ENCODE measurements around the gene MR1.

GRCh38 chr1:180155238-180155900, 700 bp downstream of the QSOX1 start:
- PRO-cap, 3 experiments: no peak in any of the 3 experiments
- RRBS: no CpG with 5 or more reads among the region's 26 CpGs

DNA sequence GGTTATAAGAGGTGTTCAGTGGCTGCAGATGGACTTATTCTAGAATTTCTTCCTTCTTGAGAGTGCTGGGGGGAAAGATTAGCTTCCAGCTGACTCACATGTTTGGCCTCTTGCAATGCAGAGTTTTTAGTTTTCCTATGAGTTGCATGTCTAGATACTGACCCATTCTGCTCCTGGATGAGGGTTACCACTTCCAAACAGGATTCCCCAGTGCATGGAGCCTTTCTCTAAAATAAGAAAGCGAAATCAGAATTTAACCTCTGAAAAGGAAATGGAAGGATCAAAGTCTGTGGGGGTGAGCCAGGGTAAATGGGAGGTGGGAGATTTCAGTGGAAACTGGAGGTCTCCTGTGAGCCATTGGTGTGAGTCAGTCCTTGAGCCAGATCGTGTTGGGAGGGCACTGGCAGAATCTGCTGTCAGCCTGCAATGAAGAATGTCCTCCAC, 2.2 kb downstream of the QSOX1 start:
- PRO-cap, 3 experiments: no peak in any of the 3 experiments
- RRBS: no CpG with 5 or more reads among the region's 2 CpGs

DNA sequence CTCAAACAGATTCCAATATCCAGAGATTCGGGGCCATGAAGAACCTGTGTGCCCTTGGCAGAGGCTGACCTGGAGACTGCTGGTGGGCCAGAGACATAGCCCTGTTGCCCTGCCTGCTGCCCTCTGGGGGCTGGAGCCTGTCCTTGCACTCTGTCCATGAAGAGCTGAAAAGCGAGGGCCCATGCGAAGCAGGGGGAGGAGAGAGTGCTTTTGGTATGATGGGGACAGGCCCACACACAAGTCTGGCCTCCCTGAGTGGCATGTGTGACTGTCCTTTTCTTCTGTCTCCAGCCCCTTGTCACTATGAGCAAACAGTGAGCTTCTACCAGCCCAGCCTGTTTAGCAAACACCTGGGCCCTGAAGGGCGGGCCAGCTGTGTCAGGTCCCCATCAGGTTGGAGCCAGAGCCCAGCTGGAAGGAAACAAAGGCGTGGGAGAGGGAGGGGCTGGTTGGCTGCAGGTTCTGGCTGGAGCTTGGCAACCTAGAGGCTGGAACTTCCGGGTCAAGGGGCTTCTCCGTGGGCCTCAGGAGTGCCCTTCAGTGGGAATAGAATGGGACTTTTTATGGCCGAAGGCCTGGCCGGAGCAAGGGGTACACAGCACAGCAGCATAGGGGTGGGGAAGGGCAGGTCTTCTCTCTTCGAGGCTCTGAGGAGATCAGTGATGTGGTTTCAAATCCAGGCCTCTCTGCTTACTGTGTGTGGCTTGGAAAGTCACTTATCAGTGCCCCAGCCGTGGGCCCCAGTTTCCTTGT, 14.3 kb downstream of the QSOX1 start:
- PRO-cap, 3 experiments: no peak in any of the 3 experiments
- RRBS: 56% methylated on average over 2 of the region's 11 CpGs

DNA sequence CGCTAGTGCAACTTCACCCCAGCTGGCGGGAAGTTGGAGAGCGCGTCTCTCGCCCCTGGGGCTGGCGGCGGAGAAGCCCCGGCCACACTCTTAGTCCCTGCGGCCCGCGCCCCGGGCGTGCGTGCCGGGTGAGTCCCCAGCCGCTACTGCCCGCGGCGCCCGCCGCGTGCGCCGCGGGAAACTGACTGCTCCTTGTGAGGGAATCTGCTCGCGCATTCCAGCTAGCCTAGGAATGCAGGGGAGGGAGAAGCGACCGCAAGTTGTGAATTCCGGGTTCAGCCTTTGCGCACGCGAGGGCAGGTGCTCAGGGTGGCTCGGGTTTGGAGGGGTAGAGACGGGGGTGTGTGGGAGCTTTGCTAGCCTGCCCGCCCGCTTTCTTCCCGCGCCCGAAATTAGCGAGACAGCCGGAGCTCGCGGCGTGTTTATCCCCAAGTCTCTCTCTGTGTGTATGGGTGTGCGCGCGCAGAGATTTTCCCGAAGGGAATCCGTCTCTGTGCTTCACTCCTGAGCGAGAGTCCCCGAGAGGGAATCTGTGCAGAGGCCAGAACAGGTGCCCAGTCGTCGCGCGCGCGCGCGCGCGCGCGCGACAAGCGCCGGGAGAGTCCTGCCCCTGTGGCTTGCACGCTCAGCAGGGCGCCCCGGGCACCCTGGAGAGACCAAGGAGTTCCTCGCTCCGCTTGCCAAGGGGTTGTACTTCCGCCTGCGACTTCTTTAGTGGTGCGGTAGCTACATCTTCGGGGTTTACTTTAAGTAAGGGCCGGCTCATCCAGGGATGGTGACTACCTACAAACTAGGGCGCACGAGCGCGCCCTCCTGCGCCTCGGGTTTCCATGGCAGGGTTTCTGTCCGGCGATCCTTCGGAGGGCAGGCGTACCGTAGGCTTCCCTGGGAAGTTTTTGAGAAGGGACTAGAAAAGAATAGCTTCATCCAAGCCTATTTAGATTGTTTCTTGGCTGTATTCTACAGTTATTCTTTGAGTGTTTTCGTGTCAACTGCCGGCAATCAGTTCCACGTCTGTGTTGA, 1.2 kb downstream of the LHX4 start:
- PRO-cap, 3 experiments: no peak in any of the 3 experiments
- RRBS: 2% methylated on average over 15 of the region's 91 CpGs

DNA sequence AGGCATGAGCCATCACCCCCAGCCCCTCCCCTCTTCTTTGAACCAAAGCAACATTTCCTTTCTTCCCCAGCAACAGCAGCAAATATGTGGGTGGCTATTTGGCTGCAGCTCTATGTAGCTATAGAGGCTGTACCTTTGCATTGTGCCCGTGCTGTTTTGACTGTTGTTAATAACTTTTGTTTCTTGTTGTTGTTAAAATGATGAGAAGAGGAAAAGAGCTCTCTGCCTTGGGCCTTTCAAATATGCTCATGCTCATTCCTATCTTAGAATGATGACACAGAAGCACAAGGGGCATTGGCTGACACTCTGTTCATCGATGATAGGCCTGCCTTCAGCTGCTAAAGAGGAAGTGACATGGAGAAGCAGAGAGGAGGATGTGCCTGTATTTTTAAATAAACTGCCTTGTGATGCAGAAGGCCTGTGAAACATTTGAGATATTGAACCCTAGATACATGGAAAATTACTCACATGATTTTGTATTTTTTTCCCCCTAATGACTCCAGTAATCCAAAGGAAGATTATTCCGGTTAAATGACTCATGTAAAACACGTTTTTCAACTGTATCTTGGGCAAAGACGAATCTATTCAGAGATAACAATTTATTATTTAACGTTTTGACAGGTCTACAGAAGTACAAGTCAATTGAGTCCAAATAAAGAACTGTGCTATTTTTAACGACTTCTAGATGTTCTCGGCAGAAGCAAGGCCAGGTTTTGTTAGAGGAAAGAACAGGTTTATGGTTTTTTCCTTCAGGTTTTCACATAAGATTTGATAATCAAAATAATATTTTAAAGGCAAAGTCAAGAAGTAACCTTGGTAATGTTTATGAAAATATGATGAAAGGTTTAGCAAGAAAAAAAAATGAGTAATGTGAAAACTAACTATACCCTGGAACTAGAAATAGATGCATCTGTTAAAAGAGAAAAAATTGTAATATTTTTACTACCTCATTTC, 20.4 kb upstream of the XPR1 start:
- PRO-cap, 3 experiments: no peak in any of the 3 experiments
- RRBS: no CpG with 5 or more reads among the region's 8 CpGs

- PRO-cap, 3 experiments: no peak in any of the 3 experiments
- RRBS: 59% methylated on average over 4 of the region's 10 CpGs
These were observed 28.0 kb downstream of the KIAA1614 start for GRCh38 chr1:180940629-180941164.

DNA sequence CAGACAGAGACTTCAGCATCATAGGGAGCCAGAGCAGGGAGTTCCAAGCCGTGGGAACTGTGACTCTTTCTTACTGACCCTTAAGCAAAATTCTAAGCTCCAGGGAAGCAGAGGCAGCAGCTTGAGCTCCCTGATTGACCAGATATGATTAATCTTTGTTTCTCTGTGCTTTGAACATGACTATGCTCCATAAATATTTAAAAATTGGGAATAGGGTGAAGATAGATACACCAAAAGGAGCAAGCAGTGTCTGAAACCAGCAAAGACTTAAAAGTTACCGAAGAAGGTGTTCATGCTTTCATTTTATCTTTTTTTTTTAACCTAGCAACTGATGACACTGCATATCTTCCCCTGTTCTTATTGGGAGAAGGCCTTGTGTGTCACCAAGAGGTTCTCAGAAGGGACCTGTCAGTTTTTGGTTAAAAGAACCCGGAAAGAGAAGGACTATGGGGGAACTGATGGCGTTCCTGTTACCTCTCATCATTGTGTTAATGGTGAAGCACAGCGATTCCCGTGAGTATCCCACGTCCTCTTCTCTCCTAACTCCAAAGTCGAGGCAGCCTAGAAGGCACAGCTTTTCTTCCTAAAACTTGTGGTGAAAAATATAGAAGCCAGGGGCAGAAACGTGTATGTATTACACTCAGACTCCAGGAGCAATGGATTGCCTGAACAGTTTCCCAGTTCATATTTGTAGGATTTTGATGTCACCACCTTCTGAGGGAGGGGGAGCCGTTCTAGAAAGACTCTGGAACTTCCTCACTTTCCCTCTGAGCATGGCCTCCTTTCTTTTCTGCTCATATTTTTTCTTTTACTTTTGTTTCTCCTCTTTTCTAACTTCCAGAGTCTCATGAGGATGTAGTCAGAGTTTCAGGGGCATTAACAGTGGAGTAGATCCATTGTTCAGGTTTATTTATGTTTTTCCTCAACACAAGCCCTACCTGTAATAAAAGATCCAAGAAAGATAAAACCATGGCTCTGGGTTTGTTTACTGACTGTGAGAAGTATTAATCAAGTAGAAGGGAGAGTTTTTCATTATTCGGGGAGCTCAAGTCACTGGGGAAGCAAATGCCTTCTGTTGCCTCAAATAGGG, at the start of gene MR1:
MR1 (plus strand) TSS at position 422 of the 1,090 bp plus-strand sequence.
- PRO-cap, 3 experiments: peak in 3 of 3 experiments; most common plus-strand start position 434 of the sequence (in 2); most common minus-strand start position 269 of the sequence (in 1)
- RRBS: no CpG with 5 or more reads among the region's 11 CpGs

DNA sequence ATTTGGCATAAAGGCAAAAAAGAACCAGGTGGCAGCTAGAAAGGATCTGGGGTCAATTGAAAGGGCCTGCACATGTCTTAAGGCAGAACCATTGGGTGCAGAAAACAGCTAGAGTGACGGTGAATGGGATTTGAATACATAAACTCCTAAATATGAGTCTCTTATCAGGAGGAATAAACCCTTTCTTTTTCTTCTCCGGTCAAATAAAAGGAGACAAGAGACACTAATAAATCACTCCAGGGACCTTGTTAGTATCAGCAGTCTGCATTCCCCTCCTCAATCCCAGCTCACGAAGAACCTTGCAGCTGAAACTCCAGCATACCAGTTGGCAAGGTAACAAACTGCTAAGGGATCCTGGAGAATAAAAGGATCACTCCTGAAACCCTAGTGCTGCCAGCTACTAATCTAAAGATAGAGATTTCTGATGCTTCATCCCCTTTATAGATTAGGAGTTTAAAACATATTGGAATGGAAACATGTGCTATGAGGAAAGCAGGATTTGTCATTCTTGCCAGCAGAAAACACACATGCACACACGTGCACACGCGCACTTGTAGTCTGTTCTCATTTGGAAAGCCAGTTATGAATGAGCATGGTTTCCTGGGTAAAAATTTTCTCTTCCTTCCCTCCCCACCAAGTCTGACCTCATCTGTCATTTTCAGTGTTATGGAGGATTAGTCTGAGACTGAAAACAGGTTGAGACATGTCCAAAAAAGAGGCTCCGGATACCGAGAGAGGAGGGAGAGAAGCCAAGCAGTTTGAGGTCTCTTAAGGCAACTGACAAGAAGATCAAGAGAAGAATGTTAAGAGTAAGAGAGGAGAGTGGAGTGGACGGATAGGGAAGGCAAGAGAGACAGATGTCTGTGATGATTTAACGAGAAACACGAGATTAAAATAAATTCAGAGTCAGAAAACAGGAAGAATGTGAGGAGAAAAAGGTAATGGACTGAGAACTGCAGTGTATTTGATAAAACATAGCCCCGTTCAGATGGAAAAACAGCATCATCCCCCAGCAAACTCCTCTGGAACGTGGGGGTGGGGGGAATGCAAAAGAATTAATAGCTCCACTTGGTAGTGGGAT, 10.9 kb downstream of the IER5 start:
- PRO-cap, 3 experiments: no peak in any of the 3 experiments
- RRBS: no CpG with 5 or more reads among the region's 13 CpGs

GRCh38 chr1:181112460-181112912, 24.0 kb downstream of the IER5 start:
- PRO-cap, 3 experiments: no peak in any of the 3 experiments
- RRBS: no CpG with 5 or more reads among the region's 3 CpGs

- PRO-cap, 3 experiments: no peak in any of the 3 experiments
- RRBS: no CpG with 5 or more reads among the region's 8 CpGs
These were observed 71.4 kb downstream of the IER5 start for GRCh38 chr1:181159865-181160391.

DNA sequence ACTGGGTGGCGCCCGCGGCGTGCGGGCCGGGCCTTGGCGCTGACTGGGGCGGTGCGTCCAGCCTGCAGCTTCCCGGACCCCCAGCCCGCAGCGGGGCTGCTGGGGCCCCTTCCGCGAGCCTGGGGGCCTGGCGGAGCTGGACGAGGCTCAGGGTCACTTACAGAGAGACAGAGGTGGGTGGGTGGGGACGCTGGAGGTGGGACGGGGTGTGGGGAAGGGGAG, 101.5 kb downstream of the IER5 start:
- PRO-cap, 3 experiments: no peak in any of the 3 experiments
- RRBS: under 1% methylated on average over 10 of the region's 18 CpGs

DNA sequence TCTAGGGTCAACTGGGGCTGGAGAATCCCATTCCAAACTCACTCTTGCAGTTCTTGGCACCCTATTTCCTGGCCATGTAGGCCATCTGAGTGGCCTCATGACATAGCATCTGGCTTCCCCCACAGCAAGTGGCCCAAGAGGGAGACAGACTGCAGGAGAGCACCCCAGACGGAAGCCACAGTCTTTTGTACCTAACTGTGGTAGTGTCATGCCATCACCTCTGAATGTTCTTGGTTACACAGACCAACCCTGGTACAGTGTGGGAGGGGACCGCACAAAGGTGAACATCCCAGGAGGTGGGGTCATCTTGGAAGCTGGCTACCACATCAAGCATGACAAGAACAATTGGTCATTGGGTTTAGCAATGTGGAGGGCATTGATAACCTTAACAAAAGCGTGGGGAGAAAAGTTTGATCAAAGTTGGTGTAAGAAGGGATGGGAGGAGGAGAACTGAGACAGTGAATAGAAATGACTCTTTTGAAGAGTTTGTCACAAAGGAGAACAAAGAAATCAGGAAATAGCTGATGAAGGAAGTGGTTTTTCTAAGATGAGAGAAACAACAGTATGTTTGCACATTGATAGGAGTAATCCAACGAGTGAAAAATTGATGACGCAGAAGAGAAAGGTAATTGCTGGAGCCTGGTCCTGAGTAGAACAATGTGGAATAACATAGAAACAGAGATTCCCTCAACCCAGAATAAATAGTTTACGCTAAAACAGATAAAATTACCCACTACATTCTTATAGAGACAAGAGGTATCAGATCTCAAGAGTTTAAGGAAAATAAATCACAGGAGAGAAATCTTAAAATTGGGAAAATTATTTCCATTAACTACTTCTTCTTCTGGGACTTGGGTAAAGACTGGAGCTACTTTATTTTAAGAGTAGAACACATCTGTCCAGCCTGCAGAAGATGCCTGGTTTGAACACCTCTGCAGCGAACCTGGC, 87.0 kb upstream of the CACNA1E start:
- PRO-cap, 3 experiments: no peak in any of the 3 experiments
- RRBS: no CpG with 5 or more reads among the region's 7 CpGs

DNA sequence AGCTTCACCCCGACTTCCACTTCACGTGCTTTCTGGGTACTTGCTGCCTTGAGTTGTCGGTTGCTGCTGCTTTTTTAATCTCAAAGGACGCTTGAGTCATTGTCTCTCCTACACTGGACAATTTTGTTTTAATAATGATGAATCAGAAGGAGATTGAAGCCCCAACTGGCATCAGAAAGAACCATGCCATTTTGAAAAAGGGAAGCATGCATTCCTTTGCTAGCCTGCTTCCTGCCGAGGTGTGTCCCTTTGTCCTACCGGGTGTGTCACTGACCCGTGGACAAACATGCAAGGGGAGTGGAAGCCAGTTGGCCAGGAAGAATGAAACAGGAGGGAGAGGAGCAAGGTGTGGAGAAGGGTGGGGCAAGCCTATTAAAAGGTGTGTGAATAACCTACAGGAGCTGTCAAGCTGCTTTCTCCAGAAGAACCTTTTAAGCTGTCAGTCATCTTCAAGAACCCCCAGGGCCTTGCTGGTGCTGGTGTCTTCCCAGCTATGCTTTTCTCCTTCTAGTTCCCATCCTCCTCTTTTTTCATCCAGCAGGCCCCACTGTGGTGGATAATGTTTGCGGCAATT, 164.3 kb downstream of the CACNA1E start:
- PRO-cap, 3 experiments: no peak in any of the 3 experiments
- RRBS: no CpG with 5 or more reads among the region's 8 CpGs

- PRO-cap, 3 experiments: no peak in any of the 3 experiments
- RRBS: no CpG with 5 or more reads among the region's 6 CpGs
These were observed 58.5 kb downstream of the ZNF648 start for GRCh38 chr1:182002929-182003439.

DNA sequence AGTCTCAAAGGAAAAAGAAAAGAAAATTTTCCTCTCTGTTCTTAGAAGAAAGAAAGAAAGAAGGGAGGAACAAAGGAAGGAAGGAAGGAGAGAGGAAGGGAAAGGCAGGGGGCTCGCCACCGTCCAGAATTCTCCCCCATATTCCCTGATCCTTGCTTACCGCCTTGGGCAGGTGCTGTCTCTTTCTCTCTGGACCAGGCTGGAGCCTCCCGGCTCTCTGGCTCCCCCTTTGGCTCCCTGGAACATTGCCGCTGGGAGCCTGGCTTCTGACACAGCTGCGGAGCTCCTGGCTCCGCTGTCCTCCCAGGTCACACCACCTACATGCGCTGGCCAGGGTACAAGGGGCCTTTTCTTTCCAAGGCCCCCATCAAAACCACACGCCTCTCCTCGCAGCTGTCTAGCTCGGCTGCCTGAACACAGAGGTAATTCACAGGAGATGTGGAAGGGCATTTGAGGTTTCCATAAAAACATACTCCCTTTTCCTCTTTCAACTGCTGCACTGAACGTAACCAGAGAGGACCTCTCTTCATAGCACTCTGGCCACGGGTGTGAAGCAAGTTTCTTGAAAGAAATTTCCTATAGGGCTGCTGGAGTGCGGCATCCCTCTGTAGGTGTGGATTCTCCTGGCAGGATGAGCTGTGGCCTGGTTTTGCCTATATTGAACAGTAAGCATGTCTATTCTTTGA, 7.5 kb upstream of the ZNF648 start:
- PRO-cap, 3 experiments: peak in 1 of 3 experiments; most common minus-strand start position 315 of the sequence (in 1)
- RRBS: no CpG with 5 or more reads among the region's 14 CpGs

DNA sequence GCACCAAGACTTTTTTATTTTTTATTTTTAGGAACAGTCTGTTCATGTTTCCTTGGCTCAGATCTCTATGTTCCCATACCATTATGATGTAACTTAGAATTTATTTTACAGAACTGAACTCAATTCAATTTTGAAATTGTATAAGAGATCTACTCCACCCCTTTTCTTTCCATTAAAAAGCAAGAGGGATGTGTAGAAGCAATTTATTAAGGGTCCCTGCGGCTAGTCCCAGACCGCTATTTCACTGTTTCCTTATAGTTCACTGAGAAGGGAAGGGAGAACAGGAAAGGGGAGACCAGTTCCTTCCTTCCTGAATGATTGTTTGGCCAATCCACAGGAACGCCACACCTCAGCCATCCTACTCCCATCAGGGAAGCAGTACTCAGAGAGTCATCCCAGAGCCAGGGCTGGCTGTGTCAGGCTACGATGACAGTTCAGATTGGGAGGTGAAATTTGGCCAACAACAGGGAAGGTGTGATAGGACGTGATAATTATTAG, 112.6 kb upstream of the ZNF648 start:
- PRO-cap, 3 experiments: no peak in any of the 3 experiments
- RRBS: no CpG with 5 or more reads among the region's 5 CpGs

DNA sequence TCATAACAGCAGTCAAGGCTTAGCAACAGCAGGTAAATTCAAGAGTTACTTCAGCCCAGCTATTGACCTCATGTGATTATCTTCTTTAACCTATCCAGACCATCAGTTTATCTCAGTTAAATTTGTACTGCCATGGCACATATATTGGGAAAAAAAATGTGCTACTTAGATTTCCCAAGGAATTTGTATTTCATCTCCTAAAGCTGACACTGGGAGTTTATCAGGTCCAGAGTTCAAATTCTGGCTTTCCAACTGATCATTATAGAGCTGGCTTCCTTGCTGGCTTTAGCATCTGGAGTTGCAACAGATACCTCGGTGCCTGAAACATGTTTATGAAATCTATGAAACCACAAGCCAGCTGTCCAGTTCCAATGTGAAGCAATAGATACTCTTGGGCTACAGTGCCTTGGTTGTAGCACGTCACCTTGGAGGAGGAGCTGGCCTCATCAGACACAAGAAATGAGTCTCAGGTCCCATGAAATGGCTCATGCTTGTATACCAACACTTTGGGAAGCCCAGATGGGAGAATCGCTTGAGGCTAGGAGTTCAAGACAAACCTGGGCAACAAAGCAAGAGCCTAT, 132.3 kb upstream of the ZNF648 start:
- PRO-cap, 3 experiments: no peak in any of the 3 experiments
- RRBS: no CpG with 5 or more reads among the region's 3 CpGs

DNA sequence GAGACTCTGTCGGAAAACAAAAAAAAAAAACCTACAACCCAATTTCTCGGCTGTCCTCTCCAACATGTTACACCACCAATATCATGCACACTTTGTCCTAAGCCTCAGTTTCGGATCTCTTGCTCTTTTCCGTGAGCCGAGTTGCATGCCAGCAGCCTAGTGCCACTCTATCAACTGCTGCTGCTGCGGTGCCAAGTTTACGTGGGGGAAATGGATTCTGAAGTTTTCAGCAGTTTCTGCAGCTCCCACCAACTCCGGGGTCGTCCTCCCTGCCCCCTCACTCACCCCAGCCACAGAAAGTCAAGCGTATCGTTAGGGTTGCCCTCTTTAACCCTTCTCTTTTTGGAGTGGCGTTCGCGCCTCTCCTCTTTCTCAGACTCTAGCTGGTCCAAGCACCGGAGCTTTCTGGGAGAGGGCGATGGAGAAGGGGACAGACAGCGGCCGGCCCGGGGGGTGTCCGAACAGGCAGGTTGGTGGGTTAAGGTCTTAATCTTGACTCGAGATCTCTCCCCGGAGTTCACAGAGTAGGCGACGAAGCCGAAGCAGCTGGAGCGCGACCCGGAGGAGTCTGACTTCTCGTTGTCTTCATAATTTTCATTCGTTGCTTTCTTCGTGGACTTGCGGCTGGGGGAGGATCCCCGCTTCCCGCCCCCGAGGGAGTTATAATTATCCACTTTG, 1.2 kb downstream of the GLUL start:
- PRO-cap, 3 experiments: peak in 2 of 3 experiments; most common plus-strand start position 410 of the sequence (in 1); most common minus-strand start position 376 of the sequence (in 1)
- RRBS: 2% methylated on average over 12 of the region's 35 CpGs

- PRO-cap, 3 experiments: peak in 1 of 3 experiments; most common plus-strand start chr1:182603185 (in 1)
- RRBS: no CpG with 5 or more reads among the region's 13 CpGs
These were observed 1.4 kb downstream of the RGS16 start for GRCh38 chr1:182602384-182603683.

DNA sequence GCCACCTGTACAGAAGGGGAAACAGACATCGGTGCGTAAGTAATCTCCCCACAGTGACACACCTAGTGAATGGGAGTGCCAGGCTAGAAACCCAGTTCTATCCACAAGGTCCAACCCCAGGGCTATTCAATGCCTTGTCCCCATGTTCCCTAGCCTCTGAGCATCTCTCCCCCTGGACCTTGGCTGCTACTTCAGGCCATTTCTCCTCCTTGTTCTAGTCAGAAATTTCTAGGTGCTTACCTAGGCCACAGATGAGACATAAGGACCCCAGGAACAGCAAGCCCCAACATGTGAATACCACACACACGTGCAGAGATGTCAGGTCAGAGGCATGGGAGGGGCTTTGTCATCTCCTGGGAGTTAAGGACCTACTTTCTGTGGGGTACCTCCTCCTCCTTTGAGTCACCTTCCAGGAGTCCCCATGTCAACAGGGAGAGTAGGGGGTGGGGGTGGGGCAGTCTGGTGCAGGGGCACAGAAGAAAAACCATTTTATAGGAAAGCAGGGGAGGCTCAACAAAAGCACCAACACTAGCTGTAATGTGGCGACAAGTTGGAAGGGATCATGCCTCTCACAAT, 7.1 kb upstream of the RGS16 start:
- PRO-cap, 3 experiments: no peak in any of the 3 experiments
- RRBS: no CpG with 5 or more reads among the region's 4 CpGs

Measured in breast (tissue), 4 donors.